Ovary (tissue), 7 donors: ENCODE results near the gene NR3C2.

DNA sequence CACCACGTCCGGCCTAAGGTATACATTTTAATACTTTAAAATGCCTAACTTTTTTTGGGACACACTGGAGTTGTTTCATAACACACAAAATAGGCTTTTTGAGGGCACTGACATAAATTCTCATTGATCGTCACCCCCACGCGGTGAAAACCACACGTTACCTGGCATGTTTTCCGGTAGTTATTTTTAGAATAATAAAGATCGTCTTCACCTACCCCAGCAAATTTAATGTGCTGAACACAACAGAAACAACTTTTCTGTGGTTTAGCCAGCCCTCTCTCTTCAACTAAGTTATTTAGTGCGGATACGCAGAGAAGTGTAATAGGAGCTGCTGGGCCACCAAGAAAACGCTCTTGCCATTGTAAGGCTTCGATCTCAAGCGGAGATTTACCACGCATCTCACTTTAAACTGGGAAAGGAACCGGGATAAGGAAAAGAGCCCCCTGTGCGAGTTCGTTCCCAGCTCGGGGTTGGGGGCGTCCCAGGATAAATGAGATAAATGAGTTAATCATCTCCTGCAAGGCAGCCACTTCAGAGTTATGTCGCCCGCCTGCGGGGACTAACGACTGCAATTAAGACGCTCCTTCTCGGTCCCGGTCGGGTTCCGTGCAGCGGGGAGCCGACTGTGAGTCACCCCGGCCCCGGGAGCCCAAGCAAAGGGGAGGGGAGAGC lies 597 bp upstream of the ARHGAP10 start:
- PRO-cap, 7 experiments: peak in 6 of 7 experiments; most common plus-strand start position 321 of the sequence (in 3); most common minus-strand start position 288 of the sequence (in 2)
- RAMPAGE, long total RNA, 2 experiments: start-site peak on the plus strand in 1 of 2 experiments, centred at position 316 of the sequence, 26 reads per replicate

- PRO-cap, 7 experiments: peak in 7 of 7 experiments; most common plus-strand start chr4:147733078 (in 7); most common minus-strand start chr4:147732674 (in 4)
- RAMPAGE, long total RNA, 2 experiments: no peak in any of the 2 experiments
These were observed 979 bp downstream of the ARHGAP10 start for GRCh38 chr4:147732598-147733536.

DNA sequence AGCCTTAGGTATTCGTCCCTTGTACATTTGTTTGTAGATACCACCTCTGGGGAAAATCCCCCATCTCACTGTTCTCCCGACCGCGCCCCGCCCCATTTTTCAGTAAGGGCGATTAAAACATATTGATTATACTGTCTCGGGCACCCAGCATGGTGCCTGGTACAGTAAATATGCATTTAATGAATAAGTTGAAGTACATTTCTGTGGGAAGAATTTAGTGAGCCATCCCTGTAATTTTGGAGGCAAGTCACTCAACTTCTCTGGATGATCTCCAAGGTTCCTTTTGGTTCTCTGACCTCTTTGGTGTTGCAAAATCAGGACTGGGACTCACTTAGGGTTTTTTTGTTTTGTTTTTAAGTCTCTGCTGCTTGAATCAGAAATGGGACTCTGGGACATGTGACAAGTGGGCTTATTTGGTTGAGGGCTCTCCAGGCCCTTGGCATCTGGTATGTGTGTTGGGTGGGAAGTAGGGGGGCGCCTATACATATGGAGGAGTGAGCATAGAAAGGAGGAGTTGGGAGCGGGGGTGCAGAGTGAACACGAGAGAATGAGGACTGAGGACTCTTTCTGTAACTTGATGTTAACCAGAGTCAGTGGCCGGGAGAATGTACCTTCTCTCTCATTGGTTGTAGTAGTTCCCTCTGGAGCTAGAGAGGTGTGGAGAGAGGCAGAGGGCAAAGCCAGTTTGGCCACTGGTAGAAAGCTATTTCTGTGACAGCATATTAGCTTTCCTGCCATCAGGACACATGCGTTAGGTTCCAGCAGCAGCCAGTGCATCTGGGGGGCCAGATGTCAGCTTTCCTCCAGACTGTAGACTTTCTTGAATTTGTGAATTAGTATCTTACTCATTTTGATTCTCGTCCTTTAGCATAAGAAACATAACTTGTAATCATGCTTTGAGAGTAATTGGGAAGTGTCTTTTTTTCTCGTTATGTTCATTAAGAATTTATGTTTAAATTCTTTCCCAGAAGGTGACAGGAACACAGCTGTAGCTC lies 1.9 kb downstream of the ARHGAP10 start:
- PRO-cap, 7 experiments: peak in 7 of 7 experiments; most common plus-strand start position 737 of the sequence (in 2); most common minus-strand start position 556 of the sequence (in 5)
- RAMPAGE, long total RNA, 2 experiments: no peak in any of the 2 experiments

GRCh38 chr4:147744146-147744824 lies 12.4 kb downstream of the ARHGAP10 start:
- PRO-cap, 7 experiments: no peak in any of the 7 experiments
- RAMPAGE, long total RNA, 2 experiments: no peak in any of the 2 experiments

DNA sequence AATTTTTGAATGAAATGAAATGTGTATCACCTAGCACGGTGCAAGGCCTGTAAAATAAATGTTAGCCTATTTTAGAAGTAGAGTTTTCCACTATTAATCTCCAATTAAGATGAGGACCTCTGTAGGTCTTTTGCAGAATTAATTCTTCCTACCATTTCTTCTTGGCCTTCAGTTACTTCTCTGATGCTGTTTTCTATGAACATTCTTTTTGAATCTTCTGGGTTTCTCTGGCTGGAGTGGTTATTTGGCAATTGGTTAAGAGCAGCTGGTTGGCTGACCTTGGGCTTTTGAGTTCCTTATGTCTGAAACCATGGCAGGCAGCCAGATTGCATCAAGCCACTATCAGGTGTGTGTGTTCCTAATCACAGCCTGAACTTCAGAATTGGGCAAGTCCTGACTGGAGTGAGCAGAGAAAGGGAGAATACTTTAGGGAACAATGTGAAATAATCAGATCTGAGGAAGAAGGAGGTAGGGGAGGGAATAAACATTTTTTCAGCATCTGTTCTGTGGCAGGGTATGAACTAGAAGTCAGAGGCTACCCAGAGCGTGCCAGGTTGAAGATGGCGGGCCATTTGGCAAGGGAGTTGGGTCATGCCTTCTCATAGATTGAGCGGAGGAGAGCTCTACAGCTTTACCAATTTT lies 90.2 kb downstream of the ARHGAP10 start:
- PRO-cap, 7 experiments: peak in 3 of 7 experiments; most common plus-strand start position 389 of the sequence (in 3); most common minus-strand start position 182 of the sequence (in 3)
- RAMPAGE, long total RNA, 2 experiments: no peak in any of the 2 experiments

DNA sequence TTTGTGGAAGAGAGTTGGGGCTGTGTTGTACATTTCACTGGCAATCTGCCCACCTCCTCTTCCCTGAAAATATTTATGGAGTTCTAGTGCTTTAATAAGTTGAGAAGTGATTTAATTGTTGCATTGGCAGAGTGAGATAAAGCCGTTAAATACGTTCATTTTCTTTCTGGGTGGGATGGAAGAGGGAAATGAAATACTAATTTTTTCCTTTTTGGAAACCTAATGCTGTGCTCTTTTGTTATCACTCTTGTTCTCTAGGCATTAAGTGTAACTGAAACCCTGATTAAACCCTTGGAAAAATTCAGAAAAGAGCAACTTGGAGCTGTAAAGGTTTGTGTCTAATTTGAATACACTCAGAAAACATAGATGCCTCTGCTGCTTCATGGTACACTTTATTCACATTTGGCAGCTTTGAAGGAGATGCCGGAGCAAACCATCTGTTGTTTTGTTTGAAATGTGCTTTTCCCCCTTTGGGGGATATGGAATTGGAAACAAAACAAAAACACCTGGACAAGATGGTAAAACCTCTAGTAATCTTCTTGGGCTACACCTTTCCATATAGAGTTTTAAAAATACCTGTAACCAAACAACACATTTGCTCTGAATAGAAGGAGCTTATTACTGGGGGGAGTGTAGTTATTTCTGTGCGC lies 115.1 kb downstream of the ARHGAP10 start:
- PRO-cap, 7 experiments: no peak in any of the 7 experiments
- RAMPAGE, long total RNA, 2 experiments: no peak in any of the 2 experiments

GRCh38 chr4:148030453-148031024 lies 298.7 kb downstream of the ARHGAP10 start:
- PRO-cap, 7 experiments: no peak in any of the 7 experiments
- RAMPAGE, long total RNA, 2 experiments: no peak in any of the 2 experiments

- PRO-cap, 7 experiments: no peak in any of the 7 experiments
- RAMPAGE, long total RNA, 2 experiments: no peak in any of the 2 experiments
These were observed 324.9 kb downstream of the ARHGAP10 start for GRCh38 chr4:148056776-148057213.

- PRO-cap, 7 experiments: no peak in any of the 7 experiments
- RAMPAGE, long total RNA, 2 experiments: no peak in any of the 2 experiments
These were observed 10.7 kb downstream of the NR3C2 start for GRCh38 chr4:148431287-148432085.

GRCh38 chr4:148434081-148434577 lies 8.1 kb downstream of the NR3C2 start:
- PRO-cap, 7 experiments: no peak in any of the 7 experiments
- RAMPAGE, long total RNA, 2 experiments: no peak in any of the 2 experiments

DNA sequence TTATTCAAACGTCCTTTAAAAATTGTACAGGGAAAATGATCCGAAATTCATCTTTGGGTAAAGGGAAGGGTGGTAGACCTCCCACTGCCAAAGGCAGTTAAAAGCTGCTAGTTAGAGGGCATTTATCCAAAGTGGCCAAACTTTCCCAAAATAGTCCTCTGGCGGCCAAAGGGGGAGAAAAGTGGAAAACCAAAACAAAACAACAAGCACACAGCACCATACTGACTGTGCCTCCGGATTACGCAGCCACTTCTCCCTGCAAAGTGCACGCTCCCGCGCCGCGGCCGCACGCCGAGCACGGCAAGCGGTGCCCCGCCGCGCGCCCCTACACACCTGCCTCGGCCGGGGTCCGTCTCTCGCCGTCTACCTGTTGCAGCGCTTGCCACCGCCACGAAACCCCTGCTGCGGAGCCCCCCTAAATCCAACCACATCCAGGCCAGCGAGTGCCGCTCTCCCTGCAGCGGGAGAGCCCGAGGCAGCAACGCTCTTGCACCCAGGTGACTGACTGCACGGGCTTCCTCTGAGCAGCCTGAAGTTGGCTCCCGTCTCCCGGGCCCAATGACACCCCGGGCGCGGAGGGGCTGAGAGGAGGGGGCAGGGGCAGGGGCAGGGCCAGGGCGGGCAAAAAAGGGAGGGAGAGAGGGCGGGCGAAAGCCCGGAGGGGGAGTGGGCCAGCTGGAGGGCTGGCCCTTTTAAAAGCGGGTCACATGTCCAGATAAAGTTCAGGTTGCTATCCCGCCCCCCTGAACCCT lies at the start of gene NR3C2:
TSS of gene NR3C2 (minus strand) at position 588 of the 752 bp plus-strand sequence.
- PRO-cap, 7 experiments: peak in 7 of 7 experiments; most common plus-strand start position 289 of the sequence (in 1); most common minus-strand start position 507 of the sequence (in 3)
- RAMPAGE, long total RNA, 2 experiments: no peak in any of the 2 experiments

DNA sequence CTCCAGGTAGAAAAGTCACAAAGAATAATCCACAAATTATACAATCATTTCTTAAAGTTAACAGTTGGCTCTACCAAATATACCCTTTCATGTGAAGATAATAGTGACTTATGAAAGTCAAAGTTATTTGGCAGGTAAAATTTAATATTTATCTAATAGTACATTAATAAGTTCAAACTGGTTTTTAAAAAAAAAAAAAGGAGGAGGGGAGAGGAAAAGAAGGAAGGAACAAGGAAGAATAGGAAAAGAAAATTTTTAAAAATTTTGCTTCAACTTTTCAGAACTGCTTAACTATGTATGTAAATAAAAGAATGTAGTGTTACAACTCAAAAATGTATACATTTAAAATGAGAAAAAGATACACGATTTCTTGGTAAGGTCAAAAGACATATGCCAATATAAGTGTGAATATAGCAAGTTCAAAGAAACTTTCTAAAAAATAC lies 6.0 kb upstream of the MAB21L2 start:
- PRO-cap, 7 experiments: no peak in any of the 7 experiments
- RAMPAGE, long total RNA, 2 experiments: no peak in any of the 2 experiments

GRCh38 chr4:151098188-151098650 lies 1.2 kb upstream of the RPS3A start:
- PRO-cap, 7 experiments: no peak in any of the 7 experiments
- RAMPAGE, long total RNA, 2 experiments: no peak in any of the 2 experiments

- PRO-cap, 7 experiments: peak in 2 of 7 experiments; most common plus-strand start chr4:151103828 (in 2)
- RAMPAGE, long total RNA, 2 experiments: no peak in any of the 2 experiments
These were observed 4.4 kb downstream of the RPS3A start for GRCh38 chr4:151103520-151104489.

GRCh38 chr4:151159060-151159582 lies 59.7 kb downstream of the RPS3A start:
- PRO-cap, 7 experiments: no peak in any of the 7 experiments
- RAMPAGE, long total RNA, 2 experiments: no peak in any of the 2 experiments

GRCh38 chr4:151176445-151176967 lies 77.1 kb downstream of the RPS3A start:
- PRO-cap, 7 experiments: no peak in any of the 7 experiments
- RAMPAGE, long total RNA, 2 experiments: no peak in any of the 2 experiments

DNA sequence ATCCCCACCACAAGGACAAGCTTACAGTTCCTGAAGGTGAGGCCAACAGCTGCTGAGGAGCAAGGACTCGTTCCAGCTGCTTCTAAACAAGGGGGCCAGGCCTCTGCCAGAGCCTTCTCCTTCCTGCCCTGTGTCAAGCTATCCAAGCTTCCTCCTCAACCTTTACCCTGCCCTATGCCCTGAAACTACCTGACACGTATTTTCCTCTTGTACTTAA lies 8.8 kb downstream of the SH3D19 start:
- PRO-cap, 7 experiments: no peak in any of the 7 experiments
- RAMPAGE, long total RNA, 2 experiments: no peak in any of the 2 experiments

- PRO-cap, 7 experiments: peak in 1 of 7 experiments; most common plus-strand start chr4:151408116 (in 1)
- RAMPAGE, long total RNA, 2 experiments: no peak in any of the 2 experiments
These were observed 1.3 kb upstream of the FHIP1A start for GRCh38 chr4:151407412-151408291.

DNA sequence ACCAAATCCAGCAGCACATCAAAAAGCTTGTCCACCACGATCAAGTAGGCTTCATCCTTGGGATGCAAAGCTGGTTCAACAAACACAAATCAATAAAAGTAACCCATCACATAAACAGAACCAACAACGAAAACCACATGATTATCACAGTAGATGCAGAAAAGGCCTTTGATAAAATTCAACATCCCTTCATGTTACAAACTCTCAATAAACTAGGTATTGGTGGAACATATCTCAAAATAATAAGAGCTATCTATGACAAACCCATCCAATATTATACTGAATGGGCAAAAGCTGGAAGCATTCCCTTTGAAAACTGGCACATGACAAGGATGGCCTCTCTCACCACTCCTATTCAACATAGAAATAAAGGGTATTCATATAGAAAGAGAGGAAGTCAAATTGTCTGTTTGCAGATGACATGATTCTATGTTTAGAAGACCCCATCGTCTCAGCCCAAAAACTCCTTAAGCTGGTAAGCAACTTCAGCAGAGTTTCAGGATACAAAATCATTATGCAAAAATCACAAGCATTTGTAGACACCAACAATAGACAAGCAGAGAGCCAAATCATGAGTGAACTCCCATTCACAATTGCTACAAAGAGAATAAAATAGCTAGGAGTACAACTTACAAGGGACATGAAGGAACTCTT lies 56.8 kb downstream of the FHIP1A start:
- PRO-cap, 7 experiments: no peak in any of the 7 experiments
- RAMPAGE, long total RNA, 2 experiments: no peak in any of the 2 experiments

- PRO-cap, 7 experiments: no peak in any of the 7 experiments
- RAMPAGE, long total RNA, 2 experiments: no peak in any of the 2 experiments
These were observed 95.5 kb downstream of the GATB start for GRCh38 chr4:151664919-151666017.